GM06990 (cell line): Measurements from ENCODE around the genes RP2, JADE3 and CDK16.

DNA sequence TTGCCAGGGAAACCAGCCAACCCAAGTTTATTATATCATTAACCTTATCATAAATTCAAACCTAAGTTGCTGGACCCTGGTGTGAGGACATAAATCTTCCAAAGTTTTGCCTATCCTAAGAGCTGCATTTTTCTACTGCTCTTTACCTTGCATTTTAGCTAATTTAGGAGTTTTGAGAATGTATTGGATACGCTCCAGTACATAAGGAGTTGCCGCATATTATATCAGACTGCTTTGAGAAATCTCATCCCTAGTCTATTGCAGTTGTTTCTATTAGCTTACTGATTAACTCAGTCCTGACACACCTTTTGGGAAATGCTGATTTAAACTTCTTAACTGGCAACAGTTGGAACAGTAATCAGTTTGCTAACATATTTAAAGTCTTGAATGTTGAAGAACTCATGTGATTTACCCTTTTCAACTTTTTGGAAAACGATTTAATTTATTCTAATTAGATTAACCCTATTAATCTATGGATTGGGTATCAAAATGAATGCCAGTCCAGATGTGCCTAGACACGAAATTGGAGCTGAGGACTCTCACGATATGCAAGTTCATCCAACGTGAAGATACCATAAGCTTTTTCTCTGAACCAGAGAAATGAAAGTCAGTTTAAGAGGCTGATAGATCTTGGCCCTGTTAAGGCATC lies 89.9 kb downstream of the MAOA start:
- RRBS, result no CpG with 5 or more reads among the region's 6 CpGs

DNA sequence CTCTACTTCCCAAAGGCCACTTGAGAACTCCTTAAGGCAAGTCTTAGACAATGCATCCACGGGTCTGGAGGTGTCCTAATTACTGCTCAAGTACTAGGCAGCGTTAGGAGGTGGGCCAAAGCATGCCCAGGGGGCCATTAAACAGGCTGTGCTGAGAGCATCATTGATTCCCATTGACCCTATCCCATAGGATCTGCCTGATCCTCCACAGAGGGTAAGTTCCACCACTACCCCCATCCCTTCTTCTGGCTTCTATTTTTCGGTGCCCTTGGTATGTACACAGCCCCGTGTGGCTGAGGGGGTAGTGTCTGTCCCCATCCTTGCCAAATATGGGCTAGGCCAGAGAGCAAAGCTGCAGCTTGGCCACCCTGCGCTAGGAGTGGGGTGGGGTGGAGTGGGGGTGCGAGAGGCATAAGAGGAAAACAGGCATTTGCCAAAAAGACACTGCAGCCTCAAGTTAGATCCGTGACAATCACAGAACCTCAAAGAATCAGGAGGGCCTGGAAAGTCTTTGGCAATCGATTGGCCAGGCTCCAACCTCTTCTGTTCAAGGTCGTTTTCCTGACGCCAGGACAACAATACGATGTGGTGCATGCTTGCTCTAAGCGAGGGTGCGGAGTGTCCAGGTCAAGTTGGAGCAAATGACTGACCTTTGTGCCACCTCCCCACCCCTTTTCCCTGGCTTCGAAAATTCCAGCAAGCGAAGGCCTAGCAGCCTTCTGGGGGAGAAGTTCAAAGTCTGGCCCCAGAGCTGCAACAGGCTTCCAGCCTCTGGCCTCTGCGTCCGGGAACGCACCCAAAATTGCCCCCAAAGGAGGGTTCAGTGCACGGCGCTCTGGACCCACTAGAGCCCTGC lies 749 bp downstream of the MAOB start:
- RRBS, result no CpG with 5 or more reads among the region's 20 CpGs

- RRBS, result no CpG with 5 or more reads among the region's 3 CpGs
Observed at GRCh38 chrX:44954340-44954890, 81.4 kb downstream of the KDM6A start.

DNA sequence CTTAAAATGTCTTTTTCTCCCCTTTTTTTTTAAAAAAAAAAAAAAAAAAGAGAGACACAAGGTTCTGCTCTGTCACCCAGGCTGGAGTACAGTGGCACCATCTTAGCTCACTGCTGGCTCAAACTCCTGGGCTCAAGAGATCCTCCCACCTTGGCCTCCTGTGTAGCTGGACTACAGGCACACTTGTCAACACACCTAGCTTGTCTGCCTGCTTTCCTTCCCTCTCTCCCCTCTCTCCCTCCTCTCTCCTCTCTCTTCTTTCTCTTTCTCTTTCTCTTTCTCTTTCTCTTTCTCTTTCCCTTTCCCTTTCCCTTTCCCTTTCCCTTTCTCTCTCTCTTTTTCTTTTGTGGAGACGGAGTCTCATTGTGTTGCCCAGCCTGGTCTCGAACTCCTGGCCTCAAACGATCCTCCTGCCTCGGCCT lies 132.1 kb downstream of the DIPK2B start:
- RRBS, result no CpG with 5 or more reads among the region's 4 CpGs

GRCh38 chrX:45069474-45070482 lies 130.9 kb downstream of the DIPK2B start:
- RRBS, result no CpG with 5 or more reads among the region's 7 CpGs

DNA sequence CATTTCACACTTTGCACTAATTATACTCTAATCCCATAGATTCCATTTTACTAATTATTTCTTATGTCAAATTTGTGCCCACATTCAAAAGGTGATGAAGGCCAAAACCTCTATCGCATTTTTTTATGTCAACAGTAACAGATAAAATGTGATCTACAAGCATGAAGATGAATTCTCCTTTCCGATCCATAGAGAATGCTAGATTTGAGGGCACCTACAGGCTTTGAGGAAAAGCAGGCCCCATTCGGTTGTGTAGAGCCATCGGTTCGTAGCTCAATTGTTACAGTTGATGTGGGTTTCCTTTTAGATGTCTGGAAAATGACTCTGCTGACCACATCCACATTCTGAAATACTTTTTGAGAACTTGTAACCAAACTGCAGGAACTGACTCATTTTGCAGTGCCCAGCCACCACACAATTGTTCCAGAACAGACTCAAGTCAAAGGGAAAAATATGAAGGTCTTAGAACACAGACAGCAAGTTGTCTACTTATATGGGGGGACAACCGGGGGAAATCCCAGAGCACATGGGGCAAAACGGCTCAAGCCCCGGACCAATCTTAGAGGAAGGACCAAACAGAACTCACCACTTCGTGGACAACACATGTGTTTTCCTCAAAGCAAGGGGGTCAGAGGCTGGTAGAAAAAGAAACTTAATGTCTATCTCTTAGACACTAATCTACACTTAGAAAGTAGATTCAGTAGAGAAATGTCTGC lies 557.6 kb upstream of the DIPK2B start:
- RRBS, result 0% methylated on average over 2 of the region's 9 CpGs

- RRBS, result no CpG with 5 or more reads among the region's 4 CpGs
Observed at GRCh38 chrX:46179991-46180542, 267.0 kb upstream of the KRBOX4 start.

DNA sequence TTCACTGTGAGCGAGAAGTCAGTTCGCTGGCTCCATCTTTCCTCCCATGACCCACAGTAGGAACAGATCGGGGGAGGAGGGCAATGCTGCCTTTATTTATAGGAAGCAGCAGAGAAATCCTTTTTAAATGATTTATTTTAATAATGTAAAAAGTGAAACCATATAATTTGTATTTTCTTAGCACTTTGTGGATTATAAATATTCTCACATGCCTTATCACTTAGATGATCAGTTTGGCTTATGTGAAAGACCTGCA lies 129.6 kb upstream of the KRBOX4 start:
- RRBS, result no CpG with 5 or more reads among the region's 3 CpGs

DNA sequence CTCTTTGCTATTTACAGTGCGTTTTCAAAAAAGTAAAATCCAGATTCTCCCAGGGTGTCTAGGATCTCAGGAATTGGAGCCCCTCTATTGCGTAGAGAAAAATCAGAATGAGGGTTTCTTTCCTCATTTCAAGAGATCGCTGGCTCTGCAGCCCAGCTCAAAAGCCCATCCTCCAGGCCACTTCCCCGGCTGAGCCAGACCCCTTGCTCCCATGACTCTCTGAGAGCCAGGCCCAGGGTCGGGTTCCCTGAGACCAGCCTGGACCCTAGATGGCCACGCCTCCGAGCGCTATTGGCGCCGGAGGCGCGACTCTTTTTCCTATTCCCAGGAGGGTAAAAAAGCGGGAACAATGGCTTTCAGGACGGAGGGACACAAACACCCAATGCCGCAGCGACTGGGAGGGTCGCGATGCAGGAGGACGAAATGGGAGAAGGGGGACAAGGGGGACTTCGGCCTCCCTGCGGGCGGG lies 524 bp upstream of the KRBOX4 start:
- RRBS, result 5% methylated on average over 6 of the region's 22 CpGs

GRCh38 chrX:46588219-46588825 lies 14.8 kb downstream of the CHST7 start:
- RRBS, result no CpG with 5 or more reads among the region's 5 CpGs

DNA sequence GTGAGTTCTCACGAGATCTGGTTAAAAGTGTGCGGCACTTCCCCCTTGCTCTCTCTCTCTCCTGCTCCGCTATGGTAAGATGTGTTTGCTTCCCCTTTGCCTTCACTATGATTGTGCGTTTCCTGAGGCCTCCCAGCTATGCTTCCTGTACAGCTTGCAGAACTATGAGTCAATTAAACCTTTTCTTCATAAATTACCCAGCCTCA lies 53.1 kb downstream of the CHST7 start:
- RRBS, result no CpG with 5 or more reads among the region's 4 CpGs

DNA sequence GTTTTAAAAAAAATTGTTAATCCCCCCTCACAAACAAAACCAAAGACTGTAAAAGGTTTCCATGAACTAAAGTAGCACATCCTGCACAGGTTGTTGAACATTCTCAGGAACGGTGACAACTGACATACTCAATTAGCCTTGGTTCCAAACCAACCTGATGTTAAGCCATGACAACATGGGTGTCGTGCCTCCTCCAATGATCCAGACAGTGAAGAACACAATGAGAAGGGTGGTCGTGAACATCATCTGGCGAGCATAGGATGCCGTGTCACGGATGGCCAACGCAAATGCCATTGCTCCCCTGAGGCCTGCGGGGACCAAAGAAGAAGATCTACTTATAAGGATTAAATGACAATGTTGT lies 69.5 kb downstream of the CHST7 start:
- RRBS, result no CpG with 5 or more reads among the region's 8 CpGs

DNA sequence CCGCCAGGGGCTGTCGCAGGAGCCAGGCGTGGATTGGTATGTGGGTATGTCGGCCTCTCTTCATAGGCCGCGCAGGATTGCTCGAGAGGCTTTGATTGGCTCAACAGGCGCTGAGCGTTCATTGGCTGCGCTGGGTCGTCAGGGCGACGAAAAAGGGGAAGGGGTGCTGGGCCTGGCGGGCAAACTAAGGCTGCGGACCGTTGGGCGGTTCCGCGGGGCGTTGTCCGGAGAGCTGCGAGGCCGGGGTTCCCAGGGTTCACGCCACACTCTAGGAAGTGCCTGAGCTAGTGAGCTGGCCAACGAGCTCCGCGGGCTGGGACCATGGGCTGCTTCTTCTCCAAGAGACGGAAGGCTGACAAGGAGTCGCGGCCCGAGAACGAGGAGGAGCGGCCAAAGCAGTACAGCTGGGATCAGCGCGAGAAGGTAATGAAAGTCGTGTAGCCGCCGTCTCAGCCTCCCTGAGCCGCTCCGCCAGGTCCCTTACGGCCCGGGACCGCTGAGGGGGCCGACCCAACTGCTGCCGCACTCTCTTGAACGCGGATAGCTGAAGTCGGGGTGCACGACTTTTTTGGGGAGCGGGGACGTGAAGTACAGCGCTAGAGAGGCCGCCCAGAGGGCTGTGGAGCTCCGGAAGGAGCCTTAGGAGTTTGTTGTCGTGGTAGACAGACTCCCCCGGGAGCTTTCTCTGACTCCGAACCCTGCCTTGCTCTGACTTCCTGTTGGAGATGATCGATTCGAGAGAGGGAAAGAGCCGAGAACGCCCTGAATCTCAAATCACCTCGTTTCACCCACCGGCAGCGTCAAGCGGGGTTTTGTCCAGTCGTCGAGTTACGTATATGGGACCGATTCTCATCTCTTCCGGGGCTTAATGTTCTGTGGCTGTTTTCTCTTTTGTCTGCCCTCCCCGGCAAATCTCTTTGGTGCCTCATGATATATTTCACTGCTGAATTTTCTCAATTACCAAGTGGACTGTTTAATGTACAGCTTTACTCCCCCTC lies at the start of gene RP2:
RP2 (plus strand) TSS at position 264 of the 998 bp plus-strand sequence.
- RRBS, result 35% methylated on average over 12 of the region's 71 CpGs

DNA sequence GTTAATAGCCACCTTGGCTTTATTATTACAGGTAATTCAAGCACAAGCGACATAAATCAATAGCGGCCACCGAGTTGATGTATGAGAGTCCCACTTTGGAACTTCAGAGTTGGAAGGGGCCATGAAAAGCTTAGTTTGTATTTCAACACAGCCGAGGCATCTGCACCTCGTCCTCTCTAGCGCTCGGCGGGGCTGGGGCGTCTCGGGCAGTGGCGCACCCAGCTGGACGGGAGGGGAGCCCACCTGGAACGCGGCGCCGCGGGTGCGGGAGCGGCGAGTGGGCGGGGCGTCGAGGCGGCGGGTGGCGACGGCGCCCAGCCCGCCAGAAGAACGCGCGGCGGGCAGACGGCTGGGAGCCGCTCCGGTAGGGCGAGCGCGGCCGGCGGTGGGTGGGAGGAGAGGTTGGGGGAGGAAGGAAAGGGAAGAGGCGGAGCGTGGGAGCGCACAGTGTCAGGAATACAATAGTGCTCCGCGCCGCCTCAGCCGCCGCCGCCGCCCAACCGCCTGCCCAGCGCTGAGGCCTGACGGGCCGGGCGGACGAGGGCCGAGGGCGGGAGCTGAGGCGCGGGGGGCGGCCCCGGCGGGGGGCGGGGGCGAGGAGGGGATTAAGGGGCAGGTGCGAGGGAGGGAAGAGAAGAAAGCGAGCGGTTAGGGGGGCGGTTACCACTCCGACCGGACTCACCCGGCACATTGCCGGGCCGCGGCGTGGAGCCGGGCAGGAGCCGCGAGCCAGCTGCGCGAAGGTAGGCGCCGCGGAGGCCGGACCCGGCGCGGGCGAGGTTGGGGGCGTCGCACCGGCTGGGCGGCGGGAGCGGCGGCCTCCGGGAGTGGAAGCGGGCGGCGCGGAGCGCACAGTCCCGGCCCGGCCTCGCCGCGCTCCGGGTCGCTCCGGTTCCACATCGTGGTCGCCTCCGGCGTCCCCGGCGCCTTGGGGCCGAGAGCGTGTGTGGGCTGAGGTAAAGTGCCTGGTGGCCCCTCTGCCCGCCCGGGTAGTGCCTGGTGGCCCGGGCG lies at the start of gene JADE3:
JADE3 (plus strand) TSS at position 445 of the 1,011 bp plus-strand sequence.
- RRBS, result 42% methylated on average over 31 of the region's 123 CpGs

DNA sequence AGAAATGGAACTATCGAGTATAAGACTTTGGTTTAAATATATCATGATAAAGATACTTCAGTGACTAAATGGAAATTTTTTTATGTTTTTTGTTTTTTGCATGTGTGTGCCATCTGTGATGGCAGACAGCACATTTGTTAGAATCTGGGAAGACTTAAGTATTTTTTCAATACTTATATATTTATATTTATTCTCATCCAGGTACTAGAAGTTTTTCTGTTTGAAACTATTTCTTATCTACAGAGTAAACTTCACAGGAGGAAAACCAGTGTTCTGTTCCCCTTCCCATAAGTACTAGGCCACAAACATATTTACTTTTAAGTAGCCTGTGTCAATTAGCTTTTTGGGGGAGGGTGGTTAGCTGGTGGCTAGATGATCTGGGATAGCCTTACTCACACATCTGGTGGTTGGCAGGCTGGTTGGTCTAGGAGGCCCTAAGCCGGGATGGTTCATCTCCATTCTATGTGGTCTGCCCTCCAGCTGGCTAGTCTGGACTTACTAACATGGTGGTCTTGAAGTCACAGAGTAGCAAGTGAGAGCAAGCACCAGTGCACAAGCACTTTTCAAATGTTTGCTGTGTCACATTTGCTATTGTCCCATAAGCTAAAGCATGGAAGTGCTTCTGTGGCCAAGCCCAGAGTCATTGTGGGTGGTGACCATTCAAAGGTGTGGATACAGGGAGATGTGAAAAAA lies 6.2 kb downstream of the JADE3 start:
- RRBS, result no CpG with 5 or more reads among the region's 2 CpGs

DNA sequence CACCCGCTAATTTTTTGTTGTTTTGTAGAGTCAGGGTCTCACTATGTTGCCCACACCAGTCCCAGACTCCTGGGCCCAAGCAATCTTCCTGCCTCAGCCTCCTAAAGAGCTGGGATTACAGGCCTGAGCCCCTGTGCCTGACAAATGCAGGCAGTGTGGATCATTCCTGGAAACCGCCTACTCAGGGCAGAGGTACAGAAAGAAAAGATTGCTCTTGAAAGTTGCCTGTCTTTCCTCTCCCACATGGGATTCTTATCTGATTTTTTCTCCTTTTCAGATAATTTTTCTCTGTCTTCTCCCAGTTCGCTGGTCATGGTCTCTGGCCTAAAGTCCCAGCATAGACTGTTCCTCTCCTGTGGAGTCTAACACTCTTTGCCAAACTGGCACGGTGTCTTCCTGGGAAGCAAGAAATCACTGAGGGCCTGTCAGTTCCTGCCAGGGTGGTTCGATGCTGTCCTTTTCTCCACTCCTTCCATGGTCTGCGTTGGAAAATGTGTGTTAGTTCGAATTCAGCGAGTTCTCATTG lies 1.9 kb downstream of the RGN start:
- RRBS, result no CpG with 5 or more reads among the region's 8 CpGs

- RRBS, result no CpG with 5 or more reads among the region's 70 CpGs
Observed at GRCh38 chrX:47218002-47218846, at the start of gene CDK16. TSS of gene CDK16 (plus strand) at chrX:47218681.

- RRBS, result no CpG with 5 or more reads among the region's 5 CpGs
Observed at GRCh38 chrX:47232078-47232501, 719 bp upstream of the USP11 start.

- RRBS, result no CpG with 5 or more reads among the region's 18 CpGs
Observed at GRCh38 chrX:47321962-47322505, 48.3 kb upstream of the ZNF157 start.

GRCh38 chrX:47577250-47577860 lies 4.9 kb upstream of the TIMP1 start:
- RRBS, result 38% methylated on average over 4 of the region's 13 CpGs